HT-29 (cell line): ENCODE results near the genes PNPLA2, CD151 and TSPAN4.

- RAMPAGE, long total RNA = no peak
These were observed 4.3 kb downstream of the GATD1 start for GRCh38 chr11:772913-773365.

DNA sequence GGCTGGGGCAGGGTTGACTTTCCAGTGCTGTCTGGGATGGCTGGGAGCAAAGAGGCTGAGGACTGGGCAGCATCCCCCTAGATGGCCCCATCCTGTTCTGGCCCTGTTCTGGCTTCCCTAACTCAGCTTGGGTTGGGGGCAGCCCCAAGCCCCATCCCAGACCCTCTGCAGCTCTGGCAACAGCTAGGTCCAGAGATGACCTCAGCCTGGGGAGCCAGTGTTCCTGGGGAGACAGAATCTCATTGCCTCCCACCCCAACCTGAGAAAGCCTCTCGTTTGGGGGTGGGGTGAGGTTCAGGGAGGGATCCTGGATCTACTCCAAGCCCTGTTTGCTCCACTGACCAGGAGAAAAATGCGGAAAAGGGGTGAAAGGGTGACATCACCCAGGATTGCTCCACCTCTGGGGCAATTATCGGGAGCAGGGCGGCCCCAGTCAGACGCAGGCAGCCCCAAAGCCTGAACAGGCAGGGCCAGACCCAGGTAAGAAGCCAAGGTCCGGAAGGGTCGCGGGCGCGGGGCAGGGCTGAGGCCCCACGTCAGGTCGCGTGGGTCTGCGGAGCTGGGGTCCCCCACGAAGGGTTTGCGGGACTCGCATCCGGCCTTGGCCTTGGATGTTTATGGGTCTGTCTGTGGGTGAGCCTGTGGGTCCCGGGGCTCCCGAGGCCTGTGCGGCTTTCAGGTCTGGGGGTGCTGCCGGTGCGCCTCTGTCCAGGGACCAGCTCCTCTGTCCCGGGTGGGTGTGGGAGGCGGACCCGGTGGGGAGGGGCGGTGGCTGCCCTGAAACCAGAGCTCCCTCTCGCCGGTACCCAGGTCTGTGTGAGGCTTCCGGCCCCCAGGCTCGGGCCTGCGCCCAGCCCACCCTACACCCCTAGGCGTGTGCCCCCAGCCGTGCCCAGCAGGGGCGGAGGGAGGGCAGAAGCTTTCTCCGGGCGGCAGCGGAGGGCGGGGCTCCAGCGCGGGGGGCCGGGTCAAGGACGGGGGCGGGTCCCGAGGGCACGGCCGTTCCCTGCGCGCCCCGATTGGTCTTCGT, at the start of gene PNPLA2:
Gene PNPLA2 (plus strand): TSS at position 436 of the 1,030 bp plus-strand sequence.
- RAMPAGE, long total RNA = no peak

DNA sequence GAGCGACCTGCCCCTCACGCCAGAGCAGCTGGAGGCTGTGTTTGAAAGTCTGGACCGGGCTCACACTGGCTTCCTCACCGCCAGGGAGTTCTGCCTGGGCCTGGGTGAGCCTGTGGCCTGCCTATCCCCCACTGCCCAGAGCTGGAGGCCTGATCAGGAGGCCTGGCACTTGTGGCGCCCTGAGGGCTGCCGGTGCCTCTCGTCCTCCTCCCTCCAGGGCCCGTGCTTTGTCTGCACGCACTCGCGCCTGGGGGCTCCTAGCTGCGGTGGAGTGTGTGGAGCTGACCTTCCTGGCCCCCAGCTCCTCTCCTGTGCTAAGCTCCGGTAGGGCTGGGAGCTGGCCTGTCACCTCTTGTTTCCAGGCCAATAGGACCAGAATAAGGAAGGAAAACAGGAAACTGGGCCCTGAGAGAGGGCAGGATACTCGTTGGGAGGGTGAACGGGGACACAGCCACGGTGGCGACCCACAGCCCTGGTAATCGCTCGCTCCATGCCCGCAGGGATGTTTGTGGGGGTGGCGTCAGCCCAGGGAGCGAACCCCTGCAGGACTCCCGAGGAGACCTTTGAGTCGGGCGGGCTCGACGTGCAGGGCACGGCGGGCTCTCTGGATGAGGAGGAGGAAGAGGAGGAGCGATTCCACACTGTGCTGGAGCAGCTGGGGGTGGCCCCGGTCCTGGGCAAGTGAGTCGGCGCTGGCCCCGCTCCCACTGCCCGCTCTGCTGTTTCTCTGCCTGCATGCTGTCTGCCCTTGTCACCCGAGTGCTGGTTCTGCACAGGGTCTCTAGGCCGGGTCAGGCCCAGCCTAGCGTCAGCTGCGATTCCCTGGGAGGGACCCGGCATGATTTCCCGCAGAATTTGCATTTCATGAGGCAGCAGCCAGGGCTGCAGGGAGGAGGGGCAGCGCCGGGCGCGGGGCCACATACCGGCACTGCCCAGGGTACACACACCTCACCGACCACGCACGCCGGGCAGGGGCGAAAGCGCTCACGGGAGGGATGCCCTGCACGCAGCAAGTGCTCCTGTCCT, 1.5 kb downstream of the CRACR2B start:
- RAMPAGE, long total RNA = no peak

- RAMPAGE, long total RNA = start-site peak on the plus strand at chr11:832942-833014, 236 and 260 reads in 2 replicates
These were observed at the start of gene CD151 for GRCh38 chr11:832410-833307. Gene CD151, plus strand, starts transcription at chr11:832952.

GRCh38 chr11:842624-843553, at the start of gene TSPAN4:
Gene TSPAN4, plus strand, starts transcription at chr11:842852.
- RAMPAGE, long total RNA = no peak

DNA sequence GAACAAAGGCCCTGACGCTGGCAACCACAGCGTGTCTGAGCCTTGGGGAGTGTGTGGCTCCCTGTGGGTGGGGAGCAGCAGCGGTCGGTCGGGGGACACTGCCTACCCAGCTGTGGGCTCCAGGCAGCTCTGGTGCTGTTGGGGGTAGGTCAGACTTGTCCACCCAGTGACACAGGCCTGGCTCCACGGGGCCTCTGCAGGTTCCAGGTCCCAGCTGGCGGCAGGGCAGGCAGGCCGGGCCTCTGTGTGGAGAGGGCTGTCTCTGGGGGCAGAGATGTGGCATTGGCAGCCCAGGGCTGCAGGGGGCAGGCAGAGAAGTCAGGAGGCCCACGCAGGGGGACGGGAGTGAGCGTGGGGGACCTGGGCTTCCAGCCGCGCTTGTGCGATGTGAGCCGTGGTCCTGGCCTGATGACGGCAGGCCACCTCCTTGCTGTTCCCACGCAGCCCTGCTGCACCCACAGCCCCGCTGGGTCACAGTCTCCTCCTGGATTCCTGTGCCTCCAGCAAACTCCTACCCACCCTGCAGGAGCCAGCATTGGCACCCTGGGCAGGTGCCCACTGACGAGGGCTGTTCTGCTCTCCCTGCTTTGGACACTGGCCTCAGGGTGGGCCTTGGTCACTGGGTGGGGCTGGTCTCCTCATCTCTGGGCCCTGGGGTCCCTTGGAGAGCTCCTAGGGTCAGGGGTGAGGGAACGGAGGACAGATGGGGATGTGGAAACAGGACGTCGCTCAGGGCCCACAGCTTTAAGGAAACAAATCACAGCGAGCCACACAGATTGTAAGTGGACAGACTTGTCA, 12.5 kb downstream of the TSPAN4 start:
- RAMPAGE, long total RNA = no peak

DNA sequence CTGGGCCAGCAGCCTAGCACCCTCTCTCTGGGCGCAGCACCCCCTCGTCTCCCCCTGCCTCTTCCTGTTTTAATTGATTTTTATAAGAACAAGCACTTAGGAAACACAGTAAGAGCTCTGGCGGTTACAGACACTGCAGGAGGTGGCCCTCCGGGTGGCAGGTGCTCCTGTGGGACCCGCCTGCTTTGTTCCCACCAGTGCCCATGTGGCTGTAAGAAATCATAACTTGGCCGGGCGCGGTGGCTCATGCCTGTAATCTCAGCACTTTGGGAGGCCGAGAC, 18.4 kb downstream of the TSPAN4 start:
- RAMPAGE, long total RNA = no peak

DNA sequence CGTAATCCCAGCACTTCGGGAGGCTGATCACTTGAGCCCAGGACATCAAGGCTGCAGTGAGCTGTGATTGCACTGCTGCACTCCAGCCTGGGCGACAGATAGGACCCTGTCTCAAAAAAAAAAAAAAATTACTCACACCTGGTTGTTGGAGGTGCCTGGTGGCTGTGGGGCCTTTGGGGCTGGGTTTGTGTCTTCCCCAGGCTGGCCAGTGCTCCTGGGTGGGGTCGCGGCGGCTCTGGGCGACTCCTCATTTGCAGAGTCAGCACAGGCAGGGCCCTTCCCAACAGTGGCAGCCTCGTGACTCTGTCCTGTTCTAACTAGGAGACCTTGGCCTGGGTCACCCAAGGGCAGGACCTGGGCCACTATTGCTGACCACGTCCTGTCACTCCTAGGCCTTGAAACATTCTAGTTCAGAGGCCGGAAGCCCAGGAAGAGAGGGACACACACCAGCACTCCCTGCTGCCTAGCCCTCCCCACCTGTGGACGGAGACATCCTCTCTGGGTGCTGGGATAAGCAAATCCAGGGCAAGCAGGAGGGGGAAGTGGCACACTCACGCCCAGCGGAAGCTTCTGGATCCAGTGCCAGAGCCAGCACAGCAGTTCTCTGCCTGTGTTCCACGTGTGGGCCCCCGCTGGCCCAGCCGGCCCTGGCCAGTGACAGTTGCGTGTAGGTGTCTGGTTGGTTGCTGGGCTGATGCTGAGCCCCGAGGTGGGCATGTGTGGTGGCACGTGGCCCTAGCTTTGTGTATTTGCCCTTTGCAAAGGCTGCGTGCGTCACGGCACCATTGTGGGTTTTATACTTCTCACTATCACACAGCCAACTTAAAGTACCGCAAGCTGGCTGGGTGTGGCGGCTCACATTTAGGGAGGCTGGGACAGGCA, 4.2 kb upstream of the CHID1 start:
- RAMPAGE, long total RNA = no peak

- RAMPAGE, long total RNA = no peak
These were observed 6.2 kb upstream of the CHID1 start for GRCh38 chr11:916917-917131.

- RAMPAGE, long total RNA = no peak
These were observed 5.7 kb downstream of the AP2A2 start for GRCh38 chr11:931173-932053.

- RAMPAGE, long total RNA = no peak
These were observed 38.8 kb downstream of the AP2A2 start for GRCh38 chr11:964304-965075.

- RAMPAGE, long total RNA = no peak
These were observed 14.6 kb upstream of the MUC6 start for GRCh38 chr11:1050993-1051625.

GRCh38 chr11:1053919-1054822, 17.7 kb upstream of the MUC6 start:
- RAMPAGE, long total RNA = no peak

DNA sequence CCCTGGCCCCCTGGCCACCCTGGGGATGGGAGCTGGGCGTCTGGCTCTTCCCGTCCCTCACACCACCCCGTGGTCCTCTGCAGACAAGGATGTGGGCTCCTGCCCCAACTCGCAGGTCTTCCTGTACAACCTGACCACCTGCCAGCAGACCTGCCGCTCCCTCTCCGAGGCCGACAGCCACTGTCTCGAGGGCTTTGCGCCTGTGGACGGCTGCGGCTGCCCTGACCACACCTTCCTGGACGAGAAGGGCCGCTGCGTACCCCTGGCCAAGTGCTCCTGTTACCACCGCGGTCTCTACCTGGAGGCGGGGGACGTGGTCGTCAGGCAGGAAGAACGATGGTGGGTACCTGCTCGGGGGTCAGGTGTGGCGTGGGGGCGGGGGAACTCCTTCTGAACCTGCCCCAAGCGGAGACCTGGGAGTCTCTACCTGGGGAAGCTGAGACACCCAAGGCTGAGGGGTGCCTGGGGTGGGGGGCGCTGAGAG, 48.5 kb upstream of the MUC6 start:
- RAMPAGE, long total RNA = no peak

DNA sequence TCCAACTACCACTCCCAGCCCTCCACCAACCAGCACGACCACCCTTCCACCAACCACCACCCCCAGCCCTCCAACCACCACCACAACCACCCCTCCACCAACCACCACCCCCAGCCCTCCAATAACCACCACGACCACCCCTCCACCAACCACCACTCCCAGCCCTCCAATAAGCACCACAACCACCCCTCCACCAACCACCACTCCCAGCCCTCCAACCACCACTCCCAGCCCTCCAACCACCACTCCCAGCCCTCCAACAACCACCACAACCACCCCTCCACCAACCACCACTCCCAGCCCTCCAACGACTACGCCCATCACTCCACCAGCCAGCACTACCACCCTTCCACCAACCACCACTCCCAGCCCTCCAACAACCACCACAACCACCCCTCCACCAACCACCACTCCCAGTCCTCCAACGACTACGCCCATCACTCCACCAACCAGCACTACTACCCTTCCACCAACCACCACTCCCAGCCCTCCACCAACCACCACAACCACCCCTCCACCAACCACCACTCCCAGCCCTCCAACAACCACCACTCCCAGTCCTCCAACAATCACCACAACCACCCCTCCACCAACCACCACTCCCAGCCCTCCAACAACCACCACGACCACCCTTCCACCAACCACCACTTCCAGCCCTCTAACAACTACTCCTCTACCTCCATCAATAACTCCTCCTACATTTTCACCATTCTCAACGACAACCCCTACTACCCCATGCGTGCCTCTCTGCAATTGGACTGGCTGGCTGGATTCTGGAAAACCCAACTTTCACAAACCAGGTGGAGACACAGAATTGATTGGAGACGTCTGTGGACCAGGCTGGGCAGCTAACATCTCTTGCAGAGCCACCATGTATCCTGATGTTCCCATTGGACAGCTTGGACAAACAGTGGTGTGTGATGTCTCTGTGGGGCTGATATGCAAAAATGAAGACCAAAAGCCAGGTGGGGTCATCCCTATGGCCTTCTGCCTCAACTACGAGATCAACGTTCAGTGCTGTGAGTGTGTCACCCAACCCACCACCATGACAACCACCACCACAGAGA, 58.3 kb upstream of the MUC6 start:
- RAMPAGE, long total RNA = no peak

DNA sequence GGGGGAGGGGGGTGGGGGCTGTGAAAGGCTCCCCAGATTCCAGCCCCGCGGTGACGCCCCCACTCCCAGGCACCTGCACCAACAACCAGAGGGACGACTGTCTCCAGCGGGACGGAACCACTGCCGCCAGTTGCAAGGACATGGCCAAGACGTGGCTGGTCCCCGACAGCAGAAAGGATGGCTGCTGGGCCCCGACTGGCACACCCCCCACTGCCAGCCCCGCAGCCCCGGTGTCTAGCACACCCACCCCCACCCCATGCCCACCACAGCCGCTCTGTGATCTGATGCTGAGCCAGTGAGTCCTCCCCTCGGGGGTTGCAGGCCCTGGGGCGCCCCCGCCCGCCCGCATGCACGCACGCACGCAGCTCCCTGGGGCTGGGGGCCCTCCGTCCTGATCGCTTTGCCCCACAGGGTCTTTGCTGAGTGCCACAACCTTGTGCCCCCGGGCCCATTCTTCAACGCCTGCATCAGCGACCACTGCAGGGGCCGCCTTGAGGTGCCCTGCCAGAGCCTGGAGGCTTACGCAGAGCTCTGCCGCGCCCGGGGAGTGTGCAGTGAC, 32.2 kb downstream of the MUC5B start:
- RAMPAGE, long total RNA = no peak

DNA sequence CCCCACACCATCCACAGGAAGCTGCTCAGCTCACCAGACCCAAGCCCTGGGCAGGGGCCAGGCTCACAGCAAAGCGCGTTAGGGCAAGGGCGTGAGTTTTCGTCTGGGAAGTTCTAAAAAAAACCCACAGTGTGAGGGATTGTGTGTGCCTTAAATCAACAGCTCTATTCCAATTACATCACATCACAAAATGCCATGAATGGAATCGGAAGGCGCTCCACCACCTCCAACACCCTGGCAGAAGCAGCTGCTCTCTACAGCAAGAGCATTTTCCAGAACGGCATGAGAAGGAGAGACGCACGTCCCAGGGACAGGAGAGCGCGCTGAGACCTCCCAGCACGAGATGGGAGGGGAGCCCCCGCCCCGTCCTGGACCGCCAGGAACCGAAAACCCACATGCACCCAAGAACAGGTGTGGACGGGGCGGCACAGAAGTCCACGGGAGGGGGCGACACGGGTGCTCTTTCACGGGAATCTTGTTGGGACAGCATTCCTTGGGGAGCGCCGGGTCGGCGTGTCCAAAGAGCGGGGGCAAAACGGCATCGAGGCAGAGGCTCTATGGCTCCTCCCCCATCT, 32.9 kb downstream of the TOLLIP start:
- RAMPAGE, long total RNA = no peak

- RAMPAGE, long total RNA = no peak
These were observed 10.5 kb downstream of the TOLLIP start for GRCh38 chr11:1298722-1299599.

DNA sequence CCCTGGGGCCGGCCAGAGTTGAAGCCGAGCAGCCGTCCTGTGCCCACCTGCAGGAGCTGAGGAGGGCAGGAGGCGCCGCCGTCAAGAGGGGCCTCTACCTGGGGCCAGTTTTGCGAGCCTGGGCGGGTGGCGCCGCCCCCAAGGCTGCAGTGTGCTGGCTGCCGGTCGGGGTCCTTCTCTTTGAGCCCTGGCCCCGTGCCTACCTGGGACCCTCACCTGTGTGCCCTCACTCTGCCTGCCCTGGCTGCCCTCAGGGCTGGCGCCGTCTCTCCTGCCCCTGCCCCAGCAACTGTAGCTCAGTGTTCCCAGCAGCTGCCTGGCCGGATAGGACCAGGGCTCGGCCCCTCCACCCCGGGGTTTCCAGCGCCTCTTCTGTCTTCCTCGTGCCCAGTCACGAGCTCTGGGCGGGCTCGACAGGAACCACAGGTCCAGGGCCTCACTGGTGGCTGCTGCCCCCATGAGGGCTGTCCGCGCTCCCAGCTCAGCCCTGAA, 38.3 kb downstream of the MOB2 start:
- RAMPAGE, long total RNA = no peak

DNA sequence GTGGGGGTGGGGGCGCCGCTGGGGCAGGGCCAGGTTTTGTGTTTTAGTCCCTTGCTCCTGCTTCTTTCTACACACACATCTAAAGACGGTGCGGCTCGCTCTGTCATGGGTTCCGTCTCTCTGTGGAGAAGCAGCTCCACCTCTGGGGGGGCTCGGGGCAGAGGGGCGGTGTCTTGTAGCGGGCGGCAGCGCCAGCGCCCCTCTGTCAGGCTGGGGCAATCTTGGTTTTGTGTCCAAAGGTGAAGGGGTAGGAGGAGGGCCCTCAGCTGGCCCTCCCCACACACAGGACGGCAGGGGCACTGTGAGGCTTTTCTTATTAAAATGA, 24.8 kb downstream of the MOB2 start:
- RAMPAGE, long total RNA = no peak